PFSK-1 (cell line): ENCODE measurements around a stretch of chr22.

DNA sequence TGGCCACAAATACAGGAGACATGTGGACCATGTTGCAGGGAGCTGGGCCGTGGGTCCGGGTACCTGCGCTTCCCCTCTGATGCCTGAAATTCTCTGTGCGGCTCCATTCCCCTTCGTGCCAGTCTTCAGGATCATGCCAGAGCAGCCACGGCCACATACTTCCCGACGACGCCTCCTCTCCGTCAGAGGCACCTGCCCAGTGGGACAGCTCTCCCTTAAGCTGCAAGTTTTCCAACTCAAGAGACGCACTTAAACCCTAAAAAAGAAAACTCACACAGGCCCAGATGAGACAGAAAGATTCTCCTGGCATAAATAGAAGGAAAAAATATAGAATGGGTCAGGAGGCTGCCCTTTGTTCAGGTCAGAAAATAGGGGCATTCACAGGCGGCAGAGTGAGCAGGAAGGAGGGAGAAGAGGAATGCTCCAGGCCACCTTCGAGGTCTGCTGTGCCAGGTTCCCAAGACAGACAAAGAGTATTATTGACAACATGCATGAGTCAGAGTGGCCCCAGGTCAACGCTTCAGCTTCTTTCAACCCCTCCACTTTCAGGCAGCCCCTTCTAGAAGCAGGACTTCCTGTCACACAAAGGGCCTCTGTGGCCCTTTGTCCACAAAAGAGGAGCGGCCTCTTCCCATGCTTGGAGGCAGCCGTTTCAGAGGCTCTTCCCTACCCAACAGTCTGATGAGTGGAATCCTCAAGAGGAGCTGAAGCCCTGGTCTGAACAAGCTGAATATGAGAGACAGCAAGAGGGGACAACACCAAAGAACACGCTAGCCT, 67.9 kb downstream of the PACSIN2 start:
- RRBS = no CpG with 5 or more reads among the region's 17 CpGs

GRCh38 chr22:42960149-42960541, 54.8 kb downstream of the PACSIN2 start:
- RRBS = no CpG with 5 or more reads among the region's 4 CpGs

- RRBS = no CpG with 5 or more reads among the region's 3 CpGs
Observed at GRCh38 chr22:43001523-43001855, 13.5 kb downstream of the PACSIN2 start.

GRCh38 chr22:43014007-43015022, 634 bp downstream of the PACSIN2 start:
- RRBS = 1% methylated on average over 23 of the region's 76 CpGs

GRCh38 chr22:43018404-43019124, 3.6 kb upstream of the PACSIN2 start:
- RRBS = no CpG with 5 or more reads among the region's 9 CpGs

GRCh38 chr22:43128143-43128597, 15.0 kb downstream of the MCAT start:
- RRBS = 85% methylated on average over 6 of the region's 14 CpGs

GRCh38 chr22:43174011-43174651, 12.8 kb downstream of the TTLL12 start:
- RRBS = 90% methylated on average over 4 of the region's 37 CpGs

- RRBS = no CpG with 5 or more reads among the region's 3 CpGs
Observed at GRCh38 chr22:43290320-43290534, 52.9 kb downstream of the SCUBE1 start.

DNA sequence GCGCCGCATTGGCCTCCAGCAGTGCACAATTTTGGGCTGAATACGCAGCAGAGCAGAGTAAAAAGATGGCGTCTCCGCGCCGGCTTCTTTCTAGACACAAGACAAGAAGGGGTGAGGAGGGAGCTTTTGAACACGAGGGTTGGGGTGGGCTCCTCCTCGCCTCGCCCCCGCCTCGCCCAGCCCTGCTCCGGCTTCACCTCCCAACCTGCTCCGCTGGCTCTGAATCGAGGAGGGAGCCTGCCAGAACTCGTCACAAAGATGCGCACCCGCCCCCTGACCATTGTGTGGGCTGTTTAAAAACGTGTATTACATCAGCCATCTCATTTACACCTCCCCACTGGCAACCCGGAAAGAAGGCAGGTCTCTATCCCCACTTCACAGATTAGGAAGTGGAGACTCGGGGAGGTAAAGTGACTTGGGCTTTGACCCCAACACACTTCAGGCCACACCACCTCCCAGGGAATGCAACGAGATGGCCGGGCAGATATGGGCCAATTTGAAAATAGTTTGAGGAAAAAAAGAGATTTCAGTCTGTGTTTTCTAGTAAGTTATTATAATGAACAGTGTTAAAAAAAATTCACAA, 119.2 kb downstream of the MPPED1 start:
- RRBS = 32% methylated on average over 6 of the region's 23 CpGs

GRCh38 chr22:43744264-43744729, 67.8 kb downstream of the EFCAB6 start:
- RRBS = no CpG with 5 or more reads among the region's 2 CpGs

DNA sequence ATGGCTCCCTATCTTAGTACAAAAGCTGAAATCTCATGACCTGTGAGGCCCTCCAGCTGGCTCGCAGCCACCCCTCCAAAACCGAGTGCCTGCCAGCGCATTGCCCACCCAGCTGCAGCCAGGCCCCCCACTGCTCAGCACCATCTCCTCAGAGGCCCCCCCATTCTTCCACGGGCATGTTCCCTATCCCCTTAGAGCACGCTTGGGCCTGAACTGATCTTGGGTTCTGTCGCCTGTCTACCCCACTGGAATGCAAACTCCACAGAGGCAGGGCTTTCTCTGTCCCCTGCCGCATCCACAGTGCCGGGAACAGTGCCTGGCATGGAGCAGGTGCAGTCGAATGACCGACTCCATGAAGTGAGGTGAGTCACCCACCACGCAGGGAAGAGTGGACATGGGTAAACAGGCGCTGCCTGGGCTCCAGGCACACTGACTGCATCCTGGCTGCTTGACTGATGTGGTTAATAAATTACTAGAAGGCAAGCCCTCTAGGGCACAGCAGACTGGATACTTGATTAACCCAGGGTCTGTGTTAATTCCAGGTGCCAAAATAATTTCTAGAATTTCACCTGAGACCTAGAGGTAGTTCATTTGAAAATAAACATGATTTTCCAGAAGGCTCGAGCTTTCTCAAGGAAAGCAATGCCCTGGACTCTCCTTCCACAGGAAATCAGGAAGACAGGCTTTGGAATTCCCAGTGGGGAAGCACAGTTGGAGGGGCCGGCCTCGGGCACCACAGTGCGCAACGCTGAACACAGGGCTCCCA, 11.5 kb upstream of the EFCAB6 start:
- RRBS = no CpG with 5 or more reads among the region's 17 CpGs

DNA sequence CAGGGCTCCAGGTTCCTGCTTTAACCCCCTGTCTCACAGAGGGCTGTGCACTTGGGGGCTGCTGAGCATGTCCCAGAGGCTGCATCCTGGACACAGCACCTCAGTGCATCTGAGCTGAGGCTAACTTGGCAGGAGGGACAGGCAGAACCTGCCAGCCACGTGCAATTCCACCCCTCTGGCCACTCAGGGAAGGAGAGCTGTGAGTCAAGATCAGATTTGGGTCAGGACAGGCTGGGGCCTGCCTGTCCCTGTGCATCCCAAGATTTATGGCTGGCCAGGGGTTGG, 2.4 kb downstream of the PNPLA3 start:
- RRBS = no CpG with 5 or more reads among the region's 1 CpG

DNA sequence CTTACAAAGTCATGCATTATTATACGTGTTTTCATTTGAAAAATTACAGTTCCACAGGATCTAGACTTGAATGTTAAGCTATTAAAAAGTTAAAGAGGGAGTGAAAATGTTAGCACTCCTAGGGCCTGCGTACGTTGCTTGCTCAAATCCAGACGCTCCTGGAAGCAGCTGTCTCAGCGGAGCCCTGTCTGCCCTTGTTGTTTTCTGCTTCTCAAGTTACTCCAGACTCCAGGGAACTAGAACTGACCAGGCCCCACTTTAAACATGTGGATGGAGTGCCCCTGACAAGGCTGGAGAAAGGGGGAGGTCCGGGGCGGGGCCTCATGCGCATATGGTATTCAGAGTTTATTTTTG, 9.6 kb downstream of the PARVB start:
- RRBS = no CpG with 5 or more reads among the region's 8 CpGs

DNA sequence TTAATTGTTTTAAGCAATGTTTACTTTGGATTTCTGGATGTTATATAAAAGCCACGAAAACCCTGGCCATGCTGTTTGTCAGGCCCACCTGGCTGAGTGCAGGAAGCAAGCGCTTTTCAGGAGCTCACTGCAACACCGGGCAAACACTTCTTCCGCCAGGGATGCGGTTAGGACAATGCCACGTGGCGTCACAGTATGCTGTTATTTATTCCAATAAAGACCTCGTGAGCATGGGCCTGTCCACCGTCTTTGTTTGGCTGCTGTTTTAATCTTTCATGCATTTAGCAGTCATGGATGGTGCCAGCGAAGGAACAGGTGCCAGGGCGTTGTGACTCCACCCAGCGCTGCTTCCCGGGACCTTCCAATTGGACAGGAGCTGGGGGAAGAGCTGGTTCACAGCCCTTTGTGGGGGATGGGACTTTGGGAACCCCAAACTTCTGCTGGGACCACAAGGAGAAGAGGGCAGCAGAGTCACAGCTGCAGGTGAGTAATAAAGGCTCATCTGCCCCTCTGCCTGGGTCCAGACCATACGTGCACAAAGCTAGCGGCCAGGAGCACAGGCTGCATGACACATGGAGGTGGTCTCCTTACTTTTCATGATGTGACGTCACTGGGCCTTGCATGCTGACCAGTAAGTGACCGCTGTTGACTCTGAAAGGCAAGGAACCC, 7.9 kb upstream of the PARVG start:
- RRBS = no CpG with 5 or more reads among the region's 17 CpGs

DNA sequence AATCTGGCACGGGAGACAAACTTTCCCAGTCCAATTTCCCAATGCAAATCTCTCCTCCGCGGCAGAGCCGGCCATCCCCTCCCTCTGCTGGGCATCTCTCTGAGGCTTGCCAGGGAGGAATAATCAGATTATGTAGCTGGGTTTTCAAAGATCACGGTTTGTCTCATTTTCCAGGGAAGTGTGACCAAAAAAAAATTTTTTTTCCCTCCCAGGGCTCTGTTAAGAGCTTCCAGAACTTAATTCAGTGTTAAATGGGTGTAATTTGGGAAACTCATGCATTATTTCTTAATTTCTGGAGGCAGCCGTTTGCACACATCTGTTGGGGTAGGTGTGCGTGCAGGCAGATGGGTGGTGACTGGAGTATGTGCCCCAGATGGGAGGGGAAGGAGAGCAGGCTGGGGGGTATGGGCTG, 13.6 kb upstream of the SHISAL1 start:
- RRBS = no CpG with 5 or more reads among the region's 7 CpGs

DNA sequence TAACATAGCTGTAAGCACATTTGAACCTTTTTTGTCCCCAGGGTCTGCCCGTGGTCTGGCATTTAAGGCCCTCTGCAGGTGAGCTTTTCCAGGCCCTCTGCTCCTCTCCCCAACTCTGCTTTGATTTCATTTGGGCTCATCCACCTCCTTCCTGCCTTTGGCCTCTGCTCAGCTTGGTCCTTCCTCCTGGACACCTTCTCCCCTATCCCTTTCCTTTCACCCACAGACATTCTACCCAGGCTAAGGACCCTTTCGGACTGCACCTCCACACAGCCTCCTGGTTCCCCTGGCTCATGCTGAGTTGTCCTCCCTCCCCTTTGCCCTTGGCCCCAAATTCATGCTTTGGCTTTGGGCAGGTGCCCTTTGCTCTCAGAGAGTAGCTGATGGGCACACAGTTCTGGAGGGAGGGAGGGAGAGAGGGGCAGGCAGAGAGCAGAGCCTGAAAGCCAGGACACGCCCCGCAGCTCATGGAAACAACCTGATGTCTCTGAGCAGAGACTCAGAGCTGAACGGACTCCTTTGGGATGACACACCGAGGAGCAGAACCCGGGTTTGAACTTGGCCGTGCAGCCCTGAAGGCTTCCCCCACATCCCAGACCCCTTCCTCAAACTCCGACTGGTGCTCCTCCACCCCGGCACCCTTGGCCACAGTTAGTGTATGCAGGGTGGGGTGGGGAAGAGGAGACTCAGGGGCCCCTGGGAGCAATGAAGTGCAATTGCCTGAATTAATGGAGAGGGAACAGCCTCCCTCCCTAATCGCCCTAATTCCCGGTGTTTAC, 70.9 kb upstream of the SHISAL1 start:
- RRBS = 40% methylated on average over 4 of the region's 12 CpGs

DNA sequence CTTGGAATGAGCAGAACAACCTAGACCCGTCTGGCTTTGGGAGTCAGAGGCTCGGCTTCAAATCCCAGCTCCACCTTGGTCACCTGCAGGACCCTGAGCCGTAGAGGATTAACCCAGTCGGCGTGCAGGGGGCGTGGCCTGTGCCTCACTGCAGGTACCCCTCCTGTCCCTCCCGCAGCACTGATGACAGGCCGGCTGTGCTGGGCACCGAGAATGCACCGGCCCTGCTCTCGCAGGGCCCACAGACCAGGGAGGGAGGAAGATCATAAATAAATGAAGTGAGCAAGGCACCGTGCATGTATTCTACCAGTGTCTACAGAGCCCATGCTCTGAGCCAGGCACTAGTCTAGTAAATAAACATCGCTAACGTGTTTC, 53.6 kb downstream of the RTL6 start:
- RRBS = no CpG with 5 or more reads among the region's 14 CpGs

DNA sequence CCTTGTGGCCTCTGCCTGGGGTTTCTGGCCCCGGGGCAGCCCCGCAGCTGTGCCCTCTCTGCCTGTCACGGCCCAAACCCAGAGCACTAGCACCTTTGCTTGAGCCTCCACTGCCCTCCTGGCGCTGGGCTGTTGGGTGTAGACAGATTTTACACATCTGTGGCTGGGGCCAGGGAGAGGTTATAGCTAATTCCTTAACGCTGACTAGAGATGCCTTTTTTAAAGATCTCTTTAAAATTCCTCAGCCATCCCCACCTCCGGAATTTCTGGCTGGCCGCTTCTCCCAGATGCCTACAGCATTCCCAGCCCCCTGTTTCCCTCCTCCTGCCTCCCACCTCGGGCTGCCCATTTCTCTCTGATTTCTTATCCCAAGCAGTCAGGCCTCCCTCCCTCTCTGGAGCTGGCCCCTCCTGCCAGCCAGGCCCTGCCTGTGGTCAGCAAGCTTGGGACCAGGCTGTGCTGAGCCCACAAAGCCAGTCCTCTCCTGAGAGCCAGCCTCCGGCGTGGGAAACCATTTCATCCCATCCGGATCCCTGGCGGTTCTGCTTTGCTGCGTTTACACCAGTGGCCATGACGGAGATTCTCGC, 3.0 kb upstream of the PRR5 start:
- RRBS = no CpG with 5 or more reads among the region's 15 CpGs

GRCh38 chr22:44753339-44754346, 1.3 kb downstream of the ARHGAP8 start:
- RRBS = no CpG with 5 or more reads among the region's 27 CpGs

- RRBS = no CpG with 5 or more reads among the region's 11 CpGs
Observed at GRCh38 chr22:45101878-45102358, 61.8 kb upstream of the NUP50 start.